SJSA1 (cell line): ENCODE results near the genes YTHDC1, GRSF1 and NPFFR2.

GRCh38 chr4:61545792-61546415, 345.8 kb downstream of the ADGRL3 start:
- RAMPAGE, long total RNA, result no peak

DNA sequence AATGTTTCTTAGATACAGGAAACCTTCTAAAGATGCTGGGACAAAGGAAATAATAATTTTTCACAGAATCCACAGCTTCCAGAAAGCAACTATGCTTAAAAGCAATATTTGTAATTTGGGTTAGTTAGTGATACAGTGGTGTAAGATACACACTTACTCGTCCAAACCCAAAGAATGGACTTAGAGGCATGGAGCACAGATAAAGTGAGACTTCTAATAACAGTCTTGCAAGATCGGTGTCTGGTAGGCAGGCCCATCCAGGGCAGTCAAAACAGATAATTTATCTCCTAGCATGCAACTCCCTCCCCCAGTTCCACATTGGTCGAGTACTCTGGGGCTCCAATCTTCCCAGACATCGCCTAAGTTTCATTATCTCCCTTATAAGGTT, 471.5 kb downstream of the TECRL start:
- RAMPAGE, long total RNA, result no peak

- RAMPAGE, long total RNA, result no peak
Measured at GRCh38 chr4:64340439-64341184, 68.6 kb downstream of the TECRL start.

DNA sequence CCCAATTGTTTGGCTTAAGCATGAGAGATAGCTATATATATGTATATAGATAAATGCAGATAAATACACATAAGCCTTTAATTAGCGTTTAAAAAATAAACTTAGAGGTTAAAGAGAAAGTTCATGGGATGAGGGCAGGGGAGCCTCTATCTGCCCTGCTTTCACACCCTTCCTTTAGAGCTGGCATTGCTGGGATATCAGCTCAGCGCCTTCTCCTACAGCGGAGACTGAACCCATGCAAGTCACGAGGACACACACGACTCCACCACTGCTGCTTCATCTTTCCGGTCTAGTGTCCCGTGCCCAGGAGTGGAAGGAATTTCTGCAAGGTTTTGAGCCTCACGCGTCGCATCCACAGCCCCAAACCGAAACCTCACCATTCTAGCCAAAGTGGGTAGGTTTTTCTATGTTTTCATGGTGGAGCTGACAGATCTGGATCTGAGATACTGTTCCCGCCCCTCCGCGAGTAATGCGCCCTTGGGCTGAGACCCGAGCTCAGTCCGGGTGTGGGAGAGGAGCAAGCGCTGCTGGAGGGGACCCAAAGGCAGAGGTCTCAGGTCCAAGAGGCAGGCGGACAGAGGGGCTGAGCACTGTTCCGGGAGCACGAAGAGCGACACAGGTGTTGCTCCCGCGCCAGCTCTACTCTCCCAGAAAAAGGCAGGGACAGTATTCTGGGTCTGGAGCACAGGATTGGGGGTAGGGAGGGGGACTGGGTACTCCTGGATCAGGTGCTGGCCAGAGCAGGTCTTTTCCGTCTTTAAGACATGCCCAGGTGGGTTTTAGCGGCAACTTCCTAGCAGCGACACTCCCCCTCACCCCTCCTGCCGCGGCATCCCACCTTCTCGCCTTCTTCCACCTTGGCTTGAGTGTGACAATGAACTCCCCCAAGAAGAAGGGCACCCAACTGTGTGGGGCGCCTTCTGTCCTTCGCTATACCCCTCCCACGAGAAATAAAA, 2.0 kb downstream of the EPHA5 start:
- RAMPAGE, long total RNA, result no peak

GRCh38 chr4:67659312-67659756, 41.6 kb downstream of the UBA6 start:
- RAMPAGE, long total RNA, result no peak

DNA sequence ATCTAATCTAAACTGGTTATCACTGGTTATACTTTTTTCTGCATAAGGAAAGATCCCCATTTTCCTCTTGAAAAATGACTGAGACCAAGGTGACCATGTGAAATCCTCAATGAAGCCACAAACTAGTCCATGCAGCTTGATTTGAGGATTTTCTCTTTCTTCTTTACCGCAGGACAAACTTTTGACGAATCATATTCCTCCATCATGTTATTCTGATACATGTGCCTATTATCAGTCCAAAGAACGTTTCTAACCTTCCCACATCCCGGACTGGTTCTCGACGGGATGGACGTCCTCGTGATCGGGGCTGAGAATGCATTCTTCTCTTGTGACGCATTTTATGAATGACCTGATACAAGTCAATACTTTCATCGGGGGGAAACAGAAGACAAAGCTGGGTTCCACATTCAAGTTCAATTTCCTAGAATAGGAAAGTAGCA, 27.4 kb downstream of the YTHDC1 start:
- RAMPAGE, long total RNA, result no peak

DNA sequence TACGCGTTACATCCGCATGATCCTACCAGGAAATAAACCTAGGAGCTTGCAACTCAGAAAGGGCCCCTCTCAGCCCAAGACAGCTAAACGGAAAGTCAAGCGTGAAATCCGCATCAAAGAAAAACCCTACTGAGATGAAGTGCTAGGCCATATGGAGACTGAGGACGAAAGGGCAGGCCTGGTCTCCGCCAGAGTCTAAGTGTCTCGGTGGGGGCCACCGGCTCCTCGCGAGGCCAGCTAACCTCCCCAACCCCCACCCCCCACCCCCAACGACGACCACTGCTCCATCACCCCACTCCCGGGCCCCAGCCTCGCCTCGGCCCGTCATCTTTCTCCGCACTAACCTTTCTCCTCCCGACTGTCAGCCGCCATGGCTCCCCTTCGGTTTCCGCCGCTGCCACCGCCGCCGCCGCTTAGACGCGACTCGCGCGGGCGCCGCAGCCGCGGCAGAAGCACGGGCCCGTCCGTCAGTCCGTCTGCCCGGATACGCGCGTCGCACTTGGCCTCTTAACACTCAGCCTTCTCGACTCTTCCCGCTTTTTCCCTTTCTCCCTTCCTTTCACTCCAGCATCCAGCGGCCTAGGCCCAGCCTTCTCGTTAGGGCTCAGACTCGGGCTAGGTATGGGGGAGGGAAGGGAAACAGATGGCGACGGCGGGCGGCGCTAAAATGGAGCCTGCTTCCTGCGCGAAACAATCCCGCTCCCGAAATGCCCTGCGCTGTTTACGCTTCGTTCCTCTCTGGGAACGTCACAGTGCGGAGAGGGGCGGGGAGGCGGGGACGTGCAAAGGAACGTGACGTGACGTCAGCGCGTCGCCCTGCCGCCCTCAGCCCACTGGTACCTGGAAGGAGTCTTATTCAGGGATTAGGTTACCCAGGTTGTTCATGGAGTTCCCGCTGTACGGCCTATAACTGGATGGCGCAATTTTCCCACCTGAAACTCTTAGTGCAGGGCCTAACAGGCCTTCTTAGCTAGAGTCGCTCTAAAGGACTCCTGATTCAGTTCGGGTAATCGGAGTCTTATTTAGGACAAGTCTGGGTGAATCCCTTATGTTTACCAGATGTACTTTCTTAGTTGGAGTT, at the start of gene YTHDC1:
Gene YTHDC1, minus strand, starts transcription at position 709 of the 1,081 bp plus-strand sequence.
- RAMPAGE, long total RNA, result start-site peak on the minus strand centred at position 634 of the sequence, 107 bp wide, 625 and 89 reads in 2 replicates

- RAMPAGE, long total RNA, result no peak
Measured at GRCh38 chr4:68406871-68407687, 40.2 kb upstream of the TMPRSS11E start.

GRCh38 chr4:68732930-68733540, 62.6 kb upstream of the UGT2B15 start:
- RAMPAGE, long total RNA, result no peak

GRCh38 chr4:68815657-68815816, 257 bp upstream of the UGT2B10 start:
- RAMPAGE, long total RNA, result no peak

DNA sequence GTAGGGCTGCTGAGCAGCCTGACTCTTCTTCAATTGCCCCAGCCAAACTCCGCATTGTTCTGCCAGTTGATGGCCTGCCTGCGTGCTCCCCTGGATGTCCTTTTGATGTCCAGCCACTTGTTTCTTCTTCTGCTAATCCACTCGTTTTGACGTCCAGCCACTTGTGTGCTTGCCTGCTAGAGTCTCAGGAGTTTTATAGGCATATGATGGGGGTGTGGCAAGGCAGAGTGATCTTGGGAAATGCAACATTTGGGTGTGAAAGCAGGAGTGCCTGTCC, 65.1 kb downstream of the UGT2B10 start:
- RAMPAGE, long total RNA, result no peak

GRCh38 chr4:68904717-68905393, 46.7 kb downstream of the UGT2A3 start:
- RAMPAGE, long total RNA, result no peak

DNA sequence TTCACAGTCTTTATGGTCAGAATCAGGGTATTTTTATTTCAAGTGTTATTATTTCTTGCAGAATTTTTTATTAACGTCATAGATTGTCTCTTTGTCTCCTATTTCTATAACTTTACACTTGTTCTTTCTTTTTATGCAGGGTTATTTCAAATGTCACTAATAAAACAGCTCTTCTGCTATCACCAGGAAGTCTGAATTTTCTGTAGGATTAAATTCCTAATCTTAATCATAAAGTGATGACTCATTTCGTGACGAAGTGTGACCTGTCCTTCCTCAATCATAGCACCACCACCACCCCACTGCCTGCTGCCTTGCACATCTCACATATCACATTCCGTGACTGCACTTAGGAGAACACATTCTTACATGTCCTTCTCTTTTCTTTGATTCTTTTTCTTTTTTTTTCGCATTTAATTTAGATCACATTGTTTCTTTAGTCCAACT, 57.7 kb upstream of the UGT2B7 start:
- RAMPAGE, long total RNA, result no peak

GRCh38 chr4:69116515-69117003, 20.3 kb downstream of the UGT2B7 start:
- RAMPAGE, long total RNA, result no peak

DNA sequence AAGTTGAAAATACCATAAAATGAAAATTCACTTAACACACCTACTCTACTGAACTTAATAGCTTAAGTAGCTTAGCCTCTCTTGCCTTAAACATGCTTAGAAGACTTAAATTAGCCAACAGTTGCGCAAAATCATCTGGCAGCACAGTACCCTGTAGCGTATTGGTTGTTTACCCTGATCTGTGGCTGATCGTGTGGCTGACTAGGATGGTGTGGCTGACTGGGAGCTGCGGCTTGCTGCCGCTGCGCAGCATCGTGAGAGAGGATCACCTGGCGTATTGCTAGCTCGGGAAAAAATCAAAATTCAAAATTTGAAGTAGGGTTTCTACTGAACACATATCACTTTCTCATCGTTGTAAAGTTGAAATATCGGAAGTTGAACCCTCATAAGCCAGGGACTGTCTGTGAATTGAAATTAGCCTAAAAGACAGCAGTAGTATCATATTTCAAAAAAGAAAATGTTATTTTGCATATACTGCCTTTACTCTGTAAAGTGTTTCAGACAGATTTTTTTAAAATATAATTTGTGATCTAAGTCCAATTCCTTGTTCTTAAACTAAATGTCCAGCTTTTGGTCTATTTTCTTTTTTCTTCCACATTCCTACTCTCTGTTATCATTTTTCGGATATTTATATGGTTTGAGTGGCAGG, 6.5 kb downstream of the RUFY3 start:
- RAMPAGE, long total RNA, result no peak

GRCh38 chr4:70762158-70762799, 40.5 kb downstream of the RUFY3 start:
- RAMPAGE, long total RNA, result no peak

- RAMPAGE, long total RNA, result no peak
Measured at GRCh38 chr4:70775089-70775528, 53.3 kb downstream of the RUFY3 start.

- RAMPAGE, long total RNA, result no peak
Measured at GRCh38 chr4:70839176-70840147, at the start of gene GRSF1. Gene GRSF1 (minus strand): TSS chr4:70839890.

GRCh38 chr4:71162487-71162818, 24.6 kb upstream of the SLC4A4 start:
- RAMPAGE, long total RNA, result no peak

GRCh38 chr4:72031724-72032181, at the start of gene NPFFR2:
Gene NPFFR2 (plus strand): TSS chr4:72032000.
- RAMPAGE, long total RNA, result no peak